ENCODE measurements around the genes DNAJC28 and GART.

DNA sequence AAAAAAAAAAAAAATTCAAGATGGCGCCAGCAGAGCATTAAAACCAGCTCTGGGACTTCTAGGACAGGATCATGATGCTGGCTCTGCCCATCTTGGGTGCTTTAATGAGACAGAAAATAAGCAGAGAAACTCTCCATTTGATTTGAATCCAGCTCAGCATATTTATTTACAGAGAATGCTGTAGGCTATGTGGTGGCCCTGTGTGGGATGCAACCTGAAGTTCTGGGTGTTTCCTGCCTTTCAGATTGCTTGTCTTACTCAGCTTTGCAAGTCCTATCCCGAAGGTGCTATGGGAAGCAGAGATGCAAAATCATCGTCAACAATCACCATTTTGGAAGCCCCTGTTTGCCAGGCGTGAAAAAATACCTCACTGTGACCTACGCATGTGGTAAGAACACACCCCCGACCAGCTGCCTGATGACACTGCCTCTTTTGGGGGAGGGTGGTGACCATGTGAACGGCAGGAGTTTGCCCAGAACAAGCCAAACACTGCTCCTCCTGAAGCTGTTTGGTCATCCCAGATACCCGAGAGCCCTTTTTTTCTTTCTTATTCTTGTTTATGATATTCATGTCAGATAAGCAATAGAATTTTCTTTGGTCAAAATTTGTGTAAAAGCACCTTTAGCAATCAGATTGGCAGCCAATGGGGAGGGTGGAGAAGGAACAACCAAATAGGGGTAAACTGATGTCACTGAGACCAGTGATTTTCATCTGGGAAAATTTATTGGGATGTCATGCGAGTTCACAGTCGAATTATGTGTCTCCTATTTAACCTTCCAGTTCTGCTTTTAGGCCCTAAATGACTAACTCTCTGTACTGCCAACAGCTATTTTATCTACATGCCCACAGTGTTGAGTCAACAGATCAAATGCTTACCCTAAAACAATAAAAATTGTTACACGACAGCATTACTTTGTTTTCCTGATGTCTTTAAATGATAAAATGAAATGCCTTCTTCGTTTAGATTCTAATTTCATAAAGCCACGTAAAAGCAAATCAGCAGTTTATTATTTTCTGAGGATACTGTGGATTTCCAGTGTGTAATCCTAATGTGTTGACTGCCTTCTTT lies 82.6 kb downstream of the EVA1C start:
- PRO-cap, result no peak

- PRO-cap, result no peak
Observed at GRCh38 chr21:32514496-32515344, 70.6 kb downstream of the TCP10L start.

GRCh38 chr21:32544514-32545229 lies 40.7 kb downstream of the TCP10L start:
- PRO-cap, result no peak

- PRO-cap, result no peak
Observed at GRCh38 chr21:32726500-32727035, 1.2 kb downstream of the SYNJ1 start.

GRCh38 chr21:32886235-32886854 lies 72.8 kb upstream of the C21orf62 start:
- PRO-cap, result no peak

DNA sequence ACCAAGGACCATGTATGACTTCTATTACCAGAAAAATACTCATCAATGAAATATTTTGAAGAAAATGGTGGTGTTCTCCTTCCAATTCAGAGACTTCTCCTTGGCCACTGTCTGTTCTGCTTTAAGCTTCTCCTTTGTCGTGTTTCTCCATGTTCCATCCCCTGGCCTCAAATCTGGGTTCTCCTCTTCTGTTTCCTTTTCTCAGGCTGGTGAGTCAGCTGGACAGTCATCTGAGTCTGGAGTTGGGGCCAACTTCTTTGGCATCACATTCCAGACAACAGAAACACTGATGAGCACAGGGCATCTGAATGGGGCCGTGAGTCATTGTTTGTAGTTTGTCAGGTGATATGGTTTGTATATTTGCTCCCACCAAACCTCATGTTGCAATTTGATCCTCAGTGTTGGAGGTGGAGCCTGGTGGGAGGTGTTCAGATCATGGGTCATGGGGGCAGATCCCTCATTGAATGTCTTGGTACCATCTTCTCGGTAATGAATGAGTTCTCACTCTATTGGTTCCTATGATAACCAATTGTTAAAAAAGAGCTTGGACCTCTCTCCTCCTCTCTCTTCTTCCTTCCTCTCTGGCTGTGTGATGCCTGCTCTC lies 14.3 kb upstream of the OLIG2 start:
- PRO-cap, result no peak

GRCh38 chr21:33232175-33233249 lies 2.8 kb downstream of the IFNAR2 start:
- PRO-cap, result no peak

DNA sequence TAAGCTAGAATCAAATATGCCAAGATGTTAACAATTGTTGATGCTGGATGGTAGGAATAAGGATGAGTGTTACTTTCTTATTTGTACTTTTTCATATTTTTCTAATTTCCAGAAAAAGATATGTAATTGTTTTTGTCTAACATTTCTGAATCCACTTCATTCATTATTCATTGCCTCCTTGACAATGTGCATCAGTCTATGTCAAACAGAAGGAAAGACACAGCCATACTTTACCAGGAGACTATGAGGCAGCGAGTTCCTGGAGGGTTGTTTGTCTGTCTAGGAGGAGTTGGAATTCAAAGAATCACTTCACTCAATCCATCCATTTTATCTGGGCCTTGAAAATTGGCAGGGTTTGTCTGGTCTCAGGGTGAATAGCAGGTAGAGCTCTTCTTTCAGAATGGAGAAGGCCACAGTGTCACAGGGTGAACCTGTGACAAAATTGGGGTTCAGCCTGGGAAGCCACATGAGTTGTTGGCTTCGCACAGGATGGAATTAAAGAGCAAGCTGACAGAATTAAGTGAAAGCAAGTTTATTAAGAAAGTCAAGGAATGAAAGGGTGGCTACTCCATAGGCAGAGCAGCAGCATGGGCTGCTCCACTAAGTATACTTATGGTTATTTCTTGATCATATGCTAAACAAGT lies 4.7 kb downstream of the IFNAR2 start:
- PRO-cap, result no peak

DNA sequence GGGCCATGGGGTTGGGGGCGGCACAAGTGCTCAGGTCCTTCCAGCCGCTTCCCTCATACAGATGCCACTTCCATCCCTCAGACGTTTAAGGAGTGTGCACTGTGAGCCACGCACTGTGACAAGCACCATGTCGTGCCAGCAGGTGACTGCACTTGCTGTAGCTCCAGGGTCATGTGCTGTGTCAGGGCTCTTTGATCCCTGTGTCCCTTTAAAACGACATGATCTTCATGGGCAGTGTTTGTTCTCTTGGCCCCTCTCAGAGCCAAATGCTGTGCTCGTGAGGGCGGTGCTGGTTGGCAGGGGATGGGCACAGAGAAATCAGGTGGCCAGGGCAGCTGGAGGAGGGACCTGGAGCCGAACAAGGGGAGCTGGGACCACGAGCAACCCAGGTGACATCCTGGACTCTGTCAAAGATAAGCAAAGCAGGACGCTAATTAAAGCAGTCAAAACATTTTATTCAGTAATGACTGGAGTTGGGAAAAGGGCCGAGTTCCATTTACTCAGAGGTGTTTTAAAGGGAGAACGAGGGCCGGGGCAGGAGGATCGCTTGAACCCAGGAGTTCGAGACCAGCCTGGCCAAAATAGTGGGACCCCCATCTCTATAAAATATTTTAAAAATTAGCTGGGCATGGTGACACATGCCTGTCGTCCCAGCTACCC lies 20.0 kb downstream of the IL10RB start:
- PRO-cap, result no peak

DNA sequence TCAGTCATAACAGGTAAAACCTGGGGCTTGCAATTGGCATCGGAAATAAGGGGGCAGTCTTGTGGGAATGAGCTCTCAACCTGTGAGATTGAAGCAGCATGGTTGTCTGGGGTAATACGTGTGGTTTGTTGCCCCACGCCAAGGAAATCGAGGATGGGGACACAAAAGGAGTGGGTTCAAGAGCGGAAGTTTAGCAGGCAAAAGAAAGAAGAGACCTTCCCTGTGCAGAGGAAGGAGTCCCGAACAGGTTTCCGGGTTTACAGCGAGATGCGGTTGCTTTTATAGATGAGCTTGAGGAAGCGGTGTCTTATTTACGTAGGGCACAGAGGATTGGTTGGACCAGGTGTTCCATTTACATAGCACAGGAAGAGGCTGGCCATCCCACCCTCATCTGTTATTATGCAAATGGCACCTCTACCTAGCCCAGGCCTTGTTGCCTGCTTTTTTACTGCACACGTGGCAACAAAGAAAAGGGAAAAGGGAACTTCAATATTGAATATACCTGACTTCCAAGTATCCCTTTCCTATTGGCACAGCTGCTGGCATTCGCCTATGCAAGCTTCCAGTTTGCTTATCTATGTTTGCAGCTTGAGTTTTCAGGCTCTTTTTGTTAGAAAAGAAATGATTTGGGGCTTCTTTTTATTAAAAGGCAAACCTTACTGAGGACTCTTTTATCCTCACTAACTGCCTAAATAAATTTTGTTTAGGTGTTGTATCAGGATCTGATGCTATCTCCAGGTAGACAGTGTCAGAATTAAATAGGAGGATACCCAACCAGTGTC lies 37.5 kb downstream of the IFNAR1 start:
- PRO-cap, result bidirectional peak, plus-strand start at position 241 of the sequence, minus-strand start at position 253 of the sequence

DNA sequence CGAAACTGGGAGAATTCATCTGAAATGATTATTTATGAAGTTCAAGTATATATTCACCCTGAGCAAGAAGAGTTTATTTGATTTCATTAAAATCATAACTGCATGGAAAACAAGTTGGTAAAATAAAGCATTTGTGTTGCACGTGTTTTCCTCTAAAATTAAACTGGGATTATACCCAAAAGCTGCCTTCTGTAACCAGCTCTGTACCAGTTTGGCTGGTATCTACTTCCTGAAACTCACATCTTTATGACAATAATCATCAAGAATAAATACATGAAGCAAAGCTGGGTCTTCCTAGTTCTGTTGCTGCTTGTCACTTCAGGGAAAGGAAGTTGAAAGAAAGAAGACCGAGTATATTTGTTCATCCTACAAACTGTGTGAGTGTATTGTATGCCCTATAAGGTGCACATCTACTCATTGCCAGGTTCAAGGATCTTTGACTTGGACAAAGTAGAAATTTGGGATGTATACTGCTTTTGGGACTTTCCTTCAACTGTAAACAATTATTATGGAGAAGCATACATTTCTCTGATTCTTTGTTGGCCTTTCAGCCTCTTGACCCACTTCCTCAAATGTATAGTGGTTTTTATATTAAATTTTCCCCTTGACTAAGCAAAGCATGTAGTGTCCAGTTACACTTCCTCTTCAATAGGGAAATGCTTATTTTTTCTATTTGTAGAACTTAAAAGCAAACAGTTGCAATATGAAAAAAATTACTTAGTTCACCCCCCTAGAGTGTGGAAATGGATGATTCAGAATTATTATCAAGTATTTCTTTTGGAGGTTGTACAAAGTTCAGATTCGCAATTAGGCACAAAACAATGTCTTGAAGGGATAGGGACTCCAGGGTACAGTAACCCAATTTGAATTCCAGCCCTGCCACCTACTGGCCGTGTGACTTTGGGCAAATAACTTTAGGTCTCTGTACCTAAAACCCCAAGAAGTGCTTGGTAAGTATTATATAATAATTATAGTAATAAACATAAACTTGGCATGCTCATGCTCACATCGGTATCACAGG lies 28.9 kb upstream of the IFNGR2 start:
- PRO-cap, result no peak

- PRO-cap, result no peak
Observed at GRCh38 chr21:33379770-33380547, 23.3 kb upstream of the IFNGR2 start.

GRCh38 chr21:33403180-33403351 lies 147 bp upstream of the IFNGR2 start:
- PRO-cap, result bidirectional peak, plus-strand start at chr21:33403423, minus-strand start at chr21:33403304

DNA sequence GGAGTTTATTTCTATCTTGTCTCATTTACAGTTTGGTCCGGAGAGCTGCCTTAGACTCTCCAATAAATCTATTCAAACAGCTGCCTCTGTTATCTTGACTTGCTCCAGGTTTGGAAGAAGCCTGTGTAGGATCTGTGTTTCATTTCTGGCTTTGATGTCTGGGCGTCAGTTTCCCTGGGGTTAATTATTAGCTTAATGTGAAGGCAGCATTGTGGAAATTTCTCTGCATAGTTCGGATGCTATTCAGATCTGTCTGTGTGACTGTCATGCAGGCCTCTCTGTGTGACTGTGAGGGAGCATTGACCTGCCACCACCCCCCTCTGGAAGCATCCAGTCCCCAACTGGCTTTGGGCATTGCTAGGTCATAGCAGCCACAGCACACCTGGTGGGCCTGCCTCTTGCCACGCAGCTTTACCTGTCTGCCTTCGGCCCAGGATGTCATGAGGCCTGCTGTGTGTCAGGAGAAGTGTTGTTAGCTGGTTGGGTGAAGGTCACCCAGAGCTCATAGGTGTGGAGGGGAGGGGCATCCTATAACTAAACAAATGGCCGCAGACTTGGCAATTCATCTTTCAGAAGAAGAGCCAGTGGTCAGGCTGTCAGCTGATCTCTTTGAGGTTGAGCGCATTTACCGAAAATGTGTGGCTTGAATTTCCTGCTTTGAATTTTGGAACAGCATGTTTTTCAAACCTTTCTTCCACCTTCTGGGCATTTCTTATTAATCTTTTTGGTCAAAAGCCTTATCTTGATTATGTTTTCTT lies 9.8 kb downstream of the IFNGR2 start:
- PRO-cap, result no peak

GRCh38 chr21:33419626-33420188 lies 16.5 kb downstream of the IFNGR2 start:
- PRO-cap, result no peak

DNA sequence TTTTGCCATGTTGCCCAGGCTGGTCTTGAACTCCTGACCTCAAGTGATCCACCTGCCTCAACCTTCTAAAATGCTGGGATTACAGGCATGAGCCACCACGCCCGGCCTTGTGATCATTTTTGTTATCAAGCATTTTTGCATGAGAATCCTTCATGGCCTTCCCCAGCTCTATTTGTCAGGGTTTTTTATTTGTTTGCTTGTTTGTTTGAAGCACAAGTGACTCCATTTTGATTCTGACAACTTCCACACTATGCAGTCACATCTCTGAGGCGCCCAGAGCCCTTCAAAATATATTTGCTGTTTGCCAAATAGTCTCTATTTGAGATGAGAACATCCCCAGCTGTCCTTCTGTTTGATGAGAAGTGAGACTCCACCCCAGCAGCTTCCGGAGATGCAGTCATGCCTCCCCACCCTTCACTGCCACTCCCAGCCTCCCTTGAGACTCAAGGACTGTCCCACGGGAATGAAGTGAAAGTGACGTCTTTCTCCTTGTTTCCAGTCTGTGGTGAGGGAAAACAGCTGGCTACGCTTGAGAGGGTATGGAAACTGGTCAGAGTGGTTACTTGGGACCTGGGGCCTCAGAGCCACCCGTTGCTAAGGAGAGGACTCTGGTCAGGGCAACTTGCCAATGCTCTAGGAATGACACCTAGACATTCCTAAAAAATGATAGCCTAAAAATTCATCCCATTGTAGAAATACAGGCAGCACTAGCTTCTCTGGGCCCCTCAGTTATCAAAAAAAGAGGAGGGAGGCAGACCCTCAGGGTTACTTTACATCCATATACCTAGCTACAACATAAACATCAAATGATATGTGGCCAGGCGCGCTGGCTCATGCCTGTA lies 37.7 kb downstream of the TMEM50B start:
- PRO-cap, result no peak

GRCh38 chr21:33490991-33491981 lies at the start of gene DNAJC28:
TSS of gene DNAJC28 (minus strand) at chr21:33491716.
- PRO-cap, result bidirectional peak, plus-strand start at chr21:33491498, minus-strand start at chr21:33491477; bidirectional peak, plus-strand start at chr21:33491849, minus-strand start at chr21:33491715

- PRO-cap, result no peak
Observed at GRCh38 chr21:33492033-33492313, 457 bp upstream of the DNAJC28 start.

GRCh38 chr21:33541954-33542981 lies at the start of gene GART:
TSS of gene GART (minus strand) at chr21:33542117.
- PRO-cap, result bidirectional peak, plus-strand start at chr21:33542232, minus-strand start at chr21:33542112; bidirectional peak, plus-strand start at chr21:33543053, minus-strand start at chr21:33542852

- PRO-cap, result no peak
Observed at GRCh38 chr21:33551596-33552899, 9.2 kb downstream of the SON start.

Data from right cardiac atrium (tissue), 1 donor.